Airway epithelial cell (primary cell): Measurements from ENCODE around the genes SPC25 and MYO3B.

- RAMPAGE, long total RNA: no peak
Observed at GRCh38 chr2:168779571-168780033, 22.8 kb upstream of the NOSTRIN start.

GRCh38 chr2:168797216-168797721 lies 5.2 kb upstream of the NOSTRIN start:
- RAMPAGE, long total RNA: no peak

GRCh38 chr2:168798917-168799368 lies 3.5 kb upstream of the NOSTRIN start:
- RAMPAGE, long total RNA: no peak

GRCh38 chr2:168890047-168890883 lies at the start of gene SPC25:
Gene SPC25, minus strand, starts transcription at chr2:168890430.
- RAMPAGE, long total RNA: start-site peak on the minus strand at chr2:168890407-168890441, 94 and 41 reads in 2 replicates

DNA sequence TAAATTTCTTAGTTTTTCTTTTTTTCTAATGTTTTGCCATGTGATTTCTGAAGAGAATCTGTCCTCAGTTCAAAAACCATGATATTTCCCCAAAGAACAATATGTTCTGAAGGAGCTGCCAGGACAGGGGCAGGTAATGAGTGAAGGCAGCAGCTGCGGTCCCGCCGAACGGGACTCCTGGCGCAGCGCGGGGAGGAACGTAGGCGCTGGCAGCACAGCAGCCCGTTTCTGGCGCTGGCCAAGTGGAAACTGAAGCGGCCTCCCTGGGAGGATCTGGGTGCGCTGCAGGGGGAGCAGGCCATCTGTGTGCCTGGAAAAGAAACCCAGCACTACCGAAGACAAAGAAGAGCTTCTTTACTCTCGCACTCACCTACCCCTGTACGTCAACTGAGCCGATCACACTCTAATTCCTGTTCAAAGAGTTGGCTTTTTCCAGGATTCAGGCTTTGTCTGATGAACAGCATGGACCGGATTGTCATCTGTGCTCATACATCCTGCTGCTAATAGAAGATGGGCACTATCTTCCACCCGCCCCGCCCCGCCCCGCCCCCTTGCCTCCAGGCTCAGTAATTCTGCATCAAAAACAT lies 11.8 kb downstream of the G6PC2 start:
- RAMPAGE, long total RNA: no peak

GRCh38 chr2:169258804-169259387 lies 103.4 kb downstream of the LRP2 start:
- RAMPAGE, long total RNA: no peak

DNA sequence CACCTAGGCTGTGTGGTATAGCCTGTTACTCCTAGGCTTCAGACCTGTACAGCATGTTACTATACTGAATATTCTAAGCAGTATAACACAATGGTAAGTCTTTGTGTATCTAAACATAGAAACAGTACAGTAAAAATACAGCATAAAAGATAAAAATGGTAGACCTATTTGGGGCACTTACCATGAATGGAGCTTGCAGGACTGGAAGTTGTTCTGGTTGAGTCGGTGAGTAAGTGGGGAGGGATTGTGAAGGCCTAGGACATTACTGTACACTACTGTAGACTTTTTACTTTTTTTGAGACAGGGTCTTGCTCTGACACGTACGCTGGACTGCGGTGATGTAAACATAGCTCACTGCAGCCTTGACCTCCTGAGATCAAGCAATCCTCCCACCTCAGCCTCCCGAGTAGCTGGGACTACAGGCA lies 6.2 kb downstream of the KLHL23 start:
- RAMPAGE, long total RNA: no peak

- RAMPAGE, long total RNA: no peak
Observed at GRCh38 chr2:169842278-169842593, 15.0 kb downstream of the UBR3 start.

GRCh38 chr2:169896483-169896845 lies 69.2 kb downstream of the UBR3 start:
- RAMPAGE, long total RNA: no peak

DNA sequence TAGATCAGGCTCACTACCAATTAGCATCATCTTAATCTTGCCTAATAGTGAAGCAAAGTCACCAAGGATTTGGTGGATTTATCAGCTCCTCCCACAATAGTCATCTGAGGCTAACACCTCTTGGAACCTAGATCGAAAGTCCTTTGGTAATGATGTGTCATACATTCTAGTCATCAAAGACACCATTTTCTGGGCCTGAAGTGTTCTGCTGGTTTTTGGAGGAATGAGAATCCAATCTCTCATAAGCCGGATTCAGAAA lies at the start of gene MYO3B:
TSS of gene MYO3B (plus strand) at position 130 of the 259 bp plus-strand sequence.
- RAMPAGE, long total RNA: no peak

DNA sequence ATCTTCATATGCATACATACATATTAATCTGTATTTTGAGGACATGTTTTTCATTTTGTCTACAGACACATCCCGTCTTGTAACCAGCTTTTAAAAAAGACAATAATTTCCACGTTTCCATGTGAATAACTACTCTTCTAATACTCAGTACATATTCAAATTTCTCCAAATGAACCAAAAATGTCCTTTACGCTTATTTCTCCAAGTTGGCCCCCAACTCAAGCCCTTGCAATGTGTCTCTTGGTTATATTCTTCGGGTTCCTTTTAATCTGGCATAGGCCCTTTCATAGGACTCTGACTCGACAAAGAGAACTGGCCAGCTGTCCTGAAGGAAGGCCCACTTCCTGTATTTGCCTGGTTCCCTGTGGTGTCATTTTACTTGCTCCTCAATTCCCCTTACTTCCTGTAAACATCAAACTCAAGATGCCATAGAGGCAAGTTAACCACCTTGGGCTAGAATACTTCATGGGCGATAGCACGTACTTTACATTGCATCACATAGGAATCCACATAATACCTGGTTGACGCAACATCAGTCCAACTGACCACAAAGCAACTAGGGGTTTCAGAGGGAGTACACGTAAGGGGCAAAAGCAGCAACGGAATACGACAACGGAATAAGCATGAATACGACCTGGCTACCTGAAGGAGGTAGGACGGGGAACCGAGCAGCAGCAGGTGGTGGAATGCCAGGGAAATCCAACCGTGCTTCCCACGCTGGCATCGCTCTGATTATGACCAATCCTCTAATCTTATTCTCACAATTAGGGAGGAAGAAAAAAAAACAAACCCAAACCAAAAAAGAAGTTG lies 938 bp upstream of the GORASP2 start:
- RAMPAGE, long total RNA: no peak

DNA sequence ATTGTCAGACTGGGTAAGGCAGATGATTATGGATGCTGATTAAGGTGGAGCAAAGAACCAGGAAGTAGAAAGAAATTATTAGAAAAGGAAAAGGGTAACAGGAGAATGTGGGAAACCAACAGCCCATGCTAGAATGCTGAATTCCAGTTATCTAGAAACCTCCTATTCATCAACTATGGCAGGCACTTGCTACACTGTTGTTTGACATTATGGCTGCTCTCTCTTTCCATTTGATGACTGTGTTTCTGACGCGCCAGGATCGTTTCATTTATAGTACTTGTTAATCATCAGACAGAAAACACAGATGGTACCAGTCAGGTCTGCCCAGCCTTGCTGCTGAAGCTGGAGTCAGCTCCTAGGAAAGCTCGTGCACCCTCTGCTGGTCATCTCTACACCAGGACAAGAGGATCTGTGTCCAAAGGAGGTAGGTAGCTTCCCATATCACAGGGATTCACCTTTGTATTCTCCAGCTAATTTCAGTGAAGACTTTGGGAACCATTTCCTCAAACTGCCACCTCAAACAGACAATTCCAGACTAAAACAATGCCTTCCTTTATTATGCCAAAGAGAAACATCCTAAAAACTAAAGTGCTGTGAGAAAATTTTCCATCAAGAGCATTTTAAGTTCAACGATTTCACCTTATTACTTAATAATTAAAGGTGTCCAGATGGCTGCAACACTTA lies 17.8 kb downstream of the METTL8 start:
- RAMPAGE, long total RNA: no peak

DNA sequence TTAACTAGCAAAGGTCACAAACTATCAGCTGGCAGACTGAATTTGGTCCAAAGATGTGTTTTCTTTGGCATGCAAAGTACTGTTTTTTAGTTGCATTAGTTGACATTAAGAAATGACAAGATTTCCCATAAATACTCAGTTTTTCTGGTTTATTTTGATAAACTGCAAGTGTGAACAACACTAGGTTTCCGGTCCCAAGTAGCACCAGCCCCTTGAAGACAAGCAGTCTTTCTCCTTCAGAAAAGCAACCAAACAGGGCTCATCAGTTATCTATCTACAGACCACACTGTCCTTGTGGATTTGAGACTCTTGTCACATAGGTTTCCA lies 35.5 kb downstream of the SLC25A12 start:
- RAMPAGE, long total RNA: no peak

GRCh38 chr2:171939277-171940005 lies 17.2 kb downstream of the HAT1 start:
- RAMPAGE, long total RNA: no peak

DNA sequence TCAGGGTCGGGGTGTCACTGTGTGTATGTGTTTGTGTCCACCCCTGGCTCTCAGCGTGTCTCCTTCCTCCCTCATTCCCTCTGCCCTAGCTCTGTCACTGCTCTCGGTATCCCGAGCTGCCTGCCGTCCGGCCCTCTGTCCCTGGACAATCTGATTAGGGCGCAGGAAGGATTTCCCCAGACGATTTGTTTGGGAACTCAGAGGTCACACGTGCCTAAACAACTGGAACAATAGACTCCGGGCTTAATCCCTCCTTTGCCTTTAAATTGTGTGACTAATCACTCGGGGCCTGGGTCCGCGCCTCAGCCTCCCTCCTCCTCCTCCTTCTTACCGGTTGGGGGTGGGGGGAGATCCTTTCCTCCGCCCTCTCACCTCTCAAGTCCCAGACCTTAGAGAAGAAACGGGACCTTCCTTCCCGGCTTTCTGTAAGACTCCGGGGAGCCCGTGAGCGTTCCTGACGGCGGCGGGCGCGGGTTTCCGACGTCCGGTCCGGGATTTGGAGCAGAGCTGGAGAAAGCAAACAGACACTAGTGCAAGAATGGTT lies 1.7 kb downstream of the DLX1 start:
- RAMPAGE, long total RNA: no peak

DNA sequence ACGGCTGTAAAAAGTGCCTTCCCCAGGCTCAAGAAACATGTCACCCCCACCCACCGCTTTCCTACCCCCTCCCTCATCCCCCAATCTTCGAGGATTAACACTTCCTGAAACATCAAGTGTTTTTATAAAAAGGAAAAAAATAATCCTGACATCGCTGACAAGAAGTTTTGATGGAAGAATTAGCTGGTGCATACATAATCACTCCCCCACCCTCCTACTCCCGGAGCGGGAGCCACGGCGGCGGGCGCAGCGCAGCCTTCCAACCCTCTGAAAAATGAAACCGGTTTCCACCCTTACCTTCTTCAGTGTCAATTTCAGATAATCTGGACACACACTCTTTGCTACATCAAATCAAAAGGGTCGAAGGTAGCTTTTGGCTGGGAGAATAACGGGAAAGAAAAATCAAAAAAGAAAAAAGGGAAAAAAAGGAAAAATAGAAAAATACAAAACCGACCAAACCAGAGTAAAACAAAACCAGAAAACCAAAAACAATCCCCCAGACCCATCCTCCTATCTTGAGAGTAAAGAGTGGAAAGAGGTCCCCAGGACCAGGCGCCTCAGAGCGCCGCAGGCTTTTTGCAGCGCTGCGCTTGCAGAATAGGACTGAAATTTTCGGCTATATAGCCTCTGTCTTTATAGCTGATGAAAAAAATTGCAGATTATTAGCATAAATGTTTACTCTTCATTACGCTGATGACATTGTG lies 7.9 kb downstream of the DLX1 start:
- RAMPAGE, long total RNA: no peak

- RAMPAGE, long total RNA: no peak
Observed at GRCh38 chr2:172096276-172097058, 6.2 kb downstream of the DLX2 start.

GRCh38 chr2:172164970-172165216 lies 62.2 kb upstream of the DLX2 start:
- RAMPAGE, long total RNA: no peak

- RAMPAGE, long total RNA: no peak
Observed at GRCh38 chr2:172172352-172172921, 69.7 kb upstream of the DLX2 start.

GRCh38 chr2:172339198-172339520 lies 88.2 kb upstream of the ITGA6 start:
- RAMPAGE, long total RNA: no peak